Measurements from ENCODE around the gene SLC9B1.

GRCh38 chr4:100436678-100437058 is 81.2 kb downstream of the EMCN start:
- PRO-cap, 2 experiments = peak in 1 of 2 experiments; most common plus-strand start chr4:100436875 (in 1)
- RAMPAGE, long total RNA, 4 experiments = no peak in any of the 4 experiments

- PRO-cap, 2 experiments = no peak in any of the 2 experiments
- RAMPAGE, long total RNA, 4 experiments = no peak in any of the 4 experiments
Measured at GRCh38 chr4:100582138-100582571, 64.3 kb upstream of the EMCN start.

DNA sequence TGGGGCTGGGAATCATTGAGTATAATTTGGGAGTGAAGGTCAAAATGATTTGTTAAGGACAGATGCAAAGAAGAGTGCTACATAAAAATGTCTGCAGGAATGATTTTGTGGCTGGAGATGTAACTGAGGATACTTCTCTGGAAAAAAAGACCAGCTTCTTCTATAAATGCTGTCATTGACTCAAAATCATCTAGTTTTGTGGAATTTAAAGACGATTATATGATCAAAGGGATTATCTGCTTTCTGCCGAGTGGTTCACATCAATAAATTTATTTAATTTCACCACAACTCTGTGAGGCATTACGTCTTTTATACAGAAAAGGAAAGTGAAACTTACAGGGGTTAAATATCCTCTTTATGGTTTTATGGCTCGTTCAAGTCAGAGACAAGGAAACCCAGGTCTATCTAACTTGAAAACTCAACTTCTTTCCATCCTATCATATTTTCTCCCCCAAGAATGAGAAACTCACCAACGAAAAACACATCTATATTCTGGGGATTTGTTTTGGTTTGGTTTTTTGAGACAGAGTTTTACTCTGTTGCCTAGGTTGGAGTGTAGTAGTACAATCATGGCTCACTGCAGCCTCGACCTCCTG is 377.7 kb upstream of the EMCN start:
- PRO-cap, 2 experiments = no peak in any of the 2 experiments
- RAMPAGE, long total RNA, 4 experiments = no peak in any of the 4 experiments

GRCh38 chr4:101036856-101037362 is 310.4 kb downstream of the PPP3CA start:
- PRO-cap, 2 experiments = no peak in any of the 2 experiments
- RAMPAGE, long total RNA, 4 experiments = no peak in any of the 4 experiments

DNA sequence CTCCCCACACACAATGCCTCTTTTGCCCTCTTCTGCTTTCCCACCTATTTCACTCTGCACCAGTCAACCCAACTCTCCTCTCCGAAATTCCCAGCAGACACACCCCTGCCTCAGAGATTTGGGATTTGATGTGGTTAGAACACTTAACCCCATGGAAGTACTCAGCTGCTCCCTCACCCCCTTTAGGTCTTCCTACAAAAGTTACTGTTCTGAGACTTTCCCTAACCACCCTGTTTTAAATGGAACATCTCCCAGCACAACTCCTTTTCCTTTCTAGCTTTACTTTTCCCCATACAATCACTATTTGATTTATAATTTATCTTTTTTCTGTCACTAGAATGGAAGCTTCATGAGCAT is 122.4 kb downstream of the PPP3CA start:
- PRO-cap, 2 experiments = no peak in any of the 2 experiments
- RAMPAGE, long total RNA, 4 experiments = start-site peak on the minus strand in 1 of 4 experiments, centred at positions 141 to 274 of the sequence, 6 to 7 reads per replicate

- PRO-cap, 2 experiments = no peak in any of the 2 experiments
- RAMPAGE, long total RNA, 4 experiments = no peak in any of the 4 experiments
Measured at GRCh38 chr4:101275175-101275595, 72.1 kb downstream of the PPP3CA start.

DNA sequence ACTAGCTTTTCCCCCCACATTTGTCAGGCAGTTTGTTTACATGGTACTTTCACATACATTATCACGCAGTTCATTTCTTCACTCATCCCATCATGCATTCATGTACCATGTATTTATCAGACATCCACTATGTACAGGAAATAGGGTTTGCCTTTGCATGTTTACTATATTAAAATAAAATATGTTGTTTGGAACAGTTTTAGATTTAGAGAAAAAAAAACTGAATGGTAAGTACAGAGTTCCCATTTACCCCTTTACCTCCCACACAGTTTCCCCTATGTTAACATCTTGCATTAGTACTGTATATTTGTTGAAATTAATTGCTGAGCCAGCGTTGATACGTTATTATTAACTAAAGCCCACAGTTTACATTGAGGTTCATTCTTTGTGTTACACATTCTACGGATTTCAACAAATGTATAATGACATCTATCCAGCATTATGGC is 70.8 kb downstream of the PPP3CA start:
- PRO-cap, 2 experiments = no peak in any of the 2 experiments
- RAMPAGE, long total RNA, 4 experiments = start-site peak on the minus strand in 1 of 4 experiments, centred at position 130 of the sequence, 10 reads per replicate

DNA sequence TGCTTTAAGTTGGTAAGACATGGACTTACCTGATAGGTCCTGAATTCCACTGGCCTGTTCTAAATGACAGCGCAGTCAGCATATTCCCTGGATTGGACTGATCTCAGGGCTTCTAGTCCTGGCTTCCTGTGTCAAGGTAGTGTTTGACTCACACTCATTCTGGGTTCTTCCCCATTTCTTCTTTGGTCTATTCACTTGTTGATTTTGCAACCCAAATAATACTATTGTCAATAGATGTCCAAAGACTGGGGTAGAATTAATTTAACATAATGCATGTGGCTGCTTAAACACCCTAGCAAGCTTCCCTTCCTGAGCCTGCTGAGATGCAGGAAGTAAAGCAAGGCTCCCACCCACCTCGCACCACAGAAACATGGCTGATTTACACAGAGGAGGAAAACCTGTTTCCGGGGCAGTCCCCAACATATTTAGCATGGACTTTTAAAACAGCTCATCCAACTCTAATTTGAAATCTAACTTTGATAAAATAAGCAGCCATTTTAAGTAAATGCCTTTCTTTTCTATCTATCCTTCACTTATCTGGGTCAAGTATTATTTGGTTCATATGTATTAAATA is 64.8 kb downstream of the PPP3CA start:
- PRO-cap, 2 experiments = no peak in any of the 2 experiments
- RAMPAGE, long total RNA, 4 experiments = no peak in any of the 4 experiments

- PRO-cap, 2 experiments = no peak in any of the 2 experiments
- RAMPAGE, long total RNA, 4 experiments = no peak in any of the 4 experiments
Measured at GRCh38 chr4:101345095-101345606, 2.2 kb downstream of the PPP3CA start.

GRCh38 chr4:101346456-101346705 is 945 bp downstream of the PPP3CA start:
- PRO-cap, 2 experiments = peak in 2 of 2 experiments; most common plus-strand start chr4:101346542 (in 1)
- RAMPAGE, long total RNA, 4 experiments = no peak in any of the 4 experiments

- PRO-cap, 2 experiments = no peak in any of the 2 experiments
- RAMPAGE, long total RNA, 4 experiments = no peak in any of the 4 experiments
Measured at GRCh38 chr4:102442138-102442551, 59.0 kb upstream of the NFKB1 start.

DNA sequence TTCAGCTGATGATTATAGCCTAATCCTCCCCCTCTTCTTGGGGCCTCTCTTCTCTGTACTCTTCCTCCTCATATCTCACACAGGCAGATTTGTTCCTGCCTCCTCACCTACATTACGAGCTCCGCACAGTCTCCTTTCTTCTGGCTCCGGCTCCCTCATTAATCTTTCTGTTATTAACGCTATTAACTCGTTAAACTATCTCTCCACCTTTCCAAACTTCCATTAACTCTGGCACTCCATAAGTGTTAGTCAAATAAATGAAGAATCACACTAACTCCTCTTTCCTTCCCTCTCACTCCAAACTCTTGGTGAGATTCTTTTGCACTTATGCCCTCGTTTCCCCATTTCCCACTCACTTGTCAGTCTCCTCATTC is 4.5 kb upstream of the NFKB1 start:
- PRO-cap, 2 experiments = no peak in any of the 2 experiments
- RAMPAGE, long total RNA, 4 experiments = no peak in any of the 4 experiments

DNA sequence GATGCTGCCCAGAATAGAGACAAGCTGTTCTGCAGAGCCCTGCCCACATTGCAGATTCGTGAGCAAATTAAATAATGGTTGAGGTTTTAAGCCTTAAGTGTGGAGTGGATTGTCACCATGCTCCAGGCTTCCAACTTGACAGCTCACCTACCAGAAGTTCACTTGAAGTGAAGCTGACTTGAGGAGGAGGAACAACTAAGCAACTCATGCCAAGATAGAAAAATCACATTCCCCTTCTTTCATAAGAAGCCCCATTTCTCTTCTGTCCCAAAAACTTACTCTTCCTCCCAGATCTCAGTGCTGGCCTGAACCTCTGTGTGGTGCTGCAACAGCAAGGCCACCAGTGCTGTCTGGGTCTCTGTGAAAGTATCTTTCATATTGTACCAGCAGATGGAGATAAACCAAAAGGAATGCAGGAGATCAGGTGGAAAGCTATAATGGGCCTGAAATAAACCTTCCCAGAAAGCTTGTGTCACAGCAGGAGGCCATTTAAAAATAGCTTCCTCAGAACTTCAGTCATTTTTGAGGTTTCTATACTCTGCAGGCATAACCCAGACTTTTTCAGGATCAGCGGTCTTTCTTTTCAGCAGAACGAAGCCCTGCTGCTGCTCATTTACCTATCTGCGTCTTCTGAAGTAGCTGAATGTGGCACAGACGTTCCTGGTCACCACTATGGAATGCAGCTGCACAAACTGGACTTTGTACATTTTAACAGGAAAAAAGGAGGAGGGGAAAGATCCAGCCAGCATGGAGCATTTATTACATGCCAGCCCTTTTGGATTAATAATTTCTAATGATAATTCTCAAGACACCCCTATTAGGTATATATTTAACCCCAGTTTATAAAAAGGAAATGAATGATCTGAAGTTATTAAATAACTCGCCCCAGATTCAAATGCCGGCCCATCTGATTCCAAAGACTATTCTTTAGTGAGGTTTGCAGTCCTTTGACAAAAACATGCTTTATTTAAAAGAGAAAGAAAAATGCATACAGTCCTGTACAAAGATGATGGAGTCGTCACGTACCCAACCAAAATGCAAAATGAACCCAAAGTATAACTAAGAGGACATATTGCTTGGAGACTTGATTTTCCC is 119.6 kb downstream of the NFKB1 start:
- PRO-cap, 2 experiments = no peak in any of the 2 experiments
- RAMPAGE, long total RNA, 4 experiments = no peak in any of the 4 experiments

- PRO-cap, 2 experiments = no peak in any of the 2 experiments
- RAMPAGE, long total RNA, 4 experiments = no peak in any of the 4 experiments
Measured at GRCh38 chr4:102743166-102743917, 17.4 kb downstream of the MANBA start.

DNA sequence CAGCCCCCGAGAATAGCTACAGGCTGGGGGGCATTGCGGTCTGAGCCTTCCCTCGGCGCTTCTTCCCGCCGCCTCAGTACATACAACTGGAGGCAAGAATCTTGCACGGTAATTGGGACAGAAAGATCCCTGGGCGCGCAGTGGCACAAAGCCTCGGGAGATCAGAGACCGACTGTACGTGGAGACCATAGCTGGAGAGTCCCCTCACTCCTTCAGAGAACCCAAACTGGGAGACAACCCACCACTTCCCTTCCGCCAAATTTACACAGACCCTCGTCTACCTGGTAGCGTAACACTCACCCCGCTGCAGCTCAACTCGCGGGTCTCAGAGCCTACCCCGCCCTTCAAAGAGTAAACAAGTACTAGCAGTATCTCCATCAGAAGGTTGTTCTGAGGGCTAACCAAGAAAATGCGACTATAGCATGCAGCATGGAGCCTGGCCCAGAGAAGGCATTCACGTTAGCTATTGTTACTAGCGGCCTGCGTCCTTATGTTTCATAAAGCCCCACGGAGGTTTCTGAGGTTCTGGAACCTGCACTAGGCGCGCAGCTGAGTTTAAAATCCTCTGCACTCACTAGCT is 443 bp upstream of the MANBA start:
- PRO-cap, 2 experiments = no peak in any of the 2 experiments
- RAMPAGE, long total RNA, 4 experiments = no peak in any of the 4 experiments

- PRO-cap, 2 experiments = no peak in any of the 2 experiments
- RAMPAGE, long total RNA, 4 experiments = no peak in any of the 4 experiments
Measured at GRCh38 chr4:102808765-102809534, 18.4 kb downstream of the UBE2D3 start.

DNA sequence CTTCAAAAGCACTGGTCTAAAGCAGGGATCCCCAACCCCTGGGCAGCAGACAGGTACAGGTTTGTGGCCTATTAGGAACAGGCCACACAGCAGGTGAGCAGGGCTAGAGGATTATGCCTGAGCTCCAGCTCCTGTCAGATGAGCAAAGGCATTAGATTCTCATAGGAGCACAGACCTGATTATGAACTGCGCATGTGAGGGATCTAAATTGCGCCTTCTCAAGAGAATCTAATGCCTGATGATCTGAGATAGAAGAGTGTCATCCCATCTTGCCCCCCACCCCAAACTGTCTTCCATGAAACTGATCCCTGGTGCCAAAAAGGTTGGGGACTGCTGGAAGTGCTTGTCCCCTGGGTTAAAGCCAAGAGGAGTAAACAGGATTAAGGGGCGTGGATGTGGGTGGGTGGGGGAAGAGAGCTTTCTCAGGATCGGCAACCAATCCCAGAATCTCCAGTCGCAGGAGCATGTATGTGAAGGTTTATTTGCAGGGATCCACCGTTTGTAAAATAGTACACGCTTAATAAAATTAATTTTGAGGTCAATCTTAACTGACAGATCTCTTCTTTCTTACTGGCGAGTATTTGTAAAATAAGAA is 648 bp downstream of the SLC9B1 start:
- PRO-cap, 2 experiments = no peak in any of the 2 experiments
- RAMPAGE, long total RNA, 4 experiments = no peak in any of the 4 experiments

DNA sequence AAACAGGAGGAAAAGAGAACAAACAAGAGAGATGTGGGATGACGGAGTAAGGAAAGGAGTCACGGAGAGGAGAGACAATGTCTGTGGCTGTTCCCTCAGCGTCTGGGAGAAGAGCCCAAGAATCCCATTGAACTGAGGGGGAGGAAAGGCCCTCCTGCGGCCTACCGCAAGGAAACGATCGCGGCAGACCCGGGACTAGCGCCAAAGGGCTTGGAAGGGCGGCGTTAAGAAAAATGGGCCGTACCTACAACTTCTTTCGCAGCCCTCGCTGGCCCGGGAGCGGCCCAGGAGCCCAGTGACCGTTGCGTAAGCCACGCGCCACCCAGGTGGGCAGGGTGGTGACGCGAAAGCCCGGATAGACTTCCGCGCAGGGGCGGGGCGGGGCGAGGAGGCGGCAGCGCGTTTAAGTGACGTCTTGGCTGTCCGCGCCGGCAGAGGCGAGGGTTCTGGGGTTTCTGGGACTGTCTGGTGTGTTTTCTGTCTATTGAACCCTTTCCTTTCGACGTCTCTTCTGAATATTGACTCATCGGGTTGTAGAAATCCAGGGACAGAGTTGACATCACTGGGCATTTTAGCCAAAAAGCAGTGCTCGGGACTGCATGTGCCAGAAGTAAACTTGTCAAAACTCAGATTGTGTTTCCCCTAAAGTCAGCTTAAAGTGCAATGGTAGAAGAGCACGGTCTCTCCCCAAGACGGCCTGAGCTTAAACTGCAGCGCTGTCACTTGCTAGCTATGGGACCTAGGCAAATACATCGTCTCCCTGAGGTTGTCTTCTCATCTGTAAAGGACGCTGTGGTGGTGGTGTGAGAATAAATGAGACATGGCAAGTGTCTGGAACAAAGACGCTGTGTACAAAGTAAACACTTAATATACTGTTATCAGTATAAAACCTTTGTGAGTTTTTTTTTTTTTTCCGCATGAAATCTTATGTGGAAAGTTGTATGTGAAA is at the start of gene SLC9B1:
Gene SLC9B1 (minus strand): TSS at position 351 of the 949 bp plus-strand sequence.
- PRO-cap, 2 experiments = peak in 2 of 2 experiments; most common plus-strand start position 422 of the sequence (in 1); most common minus-strand start position 104 of the sequence (in 1)
- RAMPAGE, long total RNA, 4 experiments = start-site peak on the minus strand in 2 of 4 experiments, centred at positions 273 to 327 of the sequence, 14 to 16 reads per replicate

DNA sequence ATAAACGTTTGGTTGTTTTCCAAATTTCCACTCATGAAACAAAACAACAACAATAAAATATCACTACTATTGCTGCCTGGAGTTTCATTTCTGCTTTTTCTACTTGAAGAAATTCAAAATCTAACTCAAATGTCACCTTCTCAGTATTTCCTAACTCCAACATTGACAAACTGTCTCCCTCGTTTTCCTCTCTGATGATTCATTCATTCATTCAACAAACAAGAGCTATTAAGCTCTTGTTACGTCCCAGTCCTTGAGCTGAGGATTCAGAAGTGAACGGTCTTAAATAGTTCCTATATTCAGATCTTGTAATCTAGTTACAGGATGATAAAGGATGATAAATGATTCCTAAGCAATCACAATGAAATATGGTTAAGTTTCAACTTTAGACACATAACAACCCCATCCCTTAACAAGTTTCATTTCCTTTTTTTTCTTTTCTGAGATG is 1.8 kb downstream of the SLC9B2 start:
- PRO-cap, 2 experiments = no peak in any of the 2 experiments
- RAMPAGE, long total RNA, 4 experiments = no peak in any of the 4 experiments

- PRO-cap, 2 experiments = no peak in any of the 2 experiments
- RAMPAGE, long total RNA, 4 experiments = no peak in any of the 4 experiments
Measured at GRCh38 chr4:103158738-103159366, 39.3 kb downstream of the CENPE start.